Daoy (cell line): ENCODE measurements around a stretch of chr6.

DNA sequence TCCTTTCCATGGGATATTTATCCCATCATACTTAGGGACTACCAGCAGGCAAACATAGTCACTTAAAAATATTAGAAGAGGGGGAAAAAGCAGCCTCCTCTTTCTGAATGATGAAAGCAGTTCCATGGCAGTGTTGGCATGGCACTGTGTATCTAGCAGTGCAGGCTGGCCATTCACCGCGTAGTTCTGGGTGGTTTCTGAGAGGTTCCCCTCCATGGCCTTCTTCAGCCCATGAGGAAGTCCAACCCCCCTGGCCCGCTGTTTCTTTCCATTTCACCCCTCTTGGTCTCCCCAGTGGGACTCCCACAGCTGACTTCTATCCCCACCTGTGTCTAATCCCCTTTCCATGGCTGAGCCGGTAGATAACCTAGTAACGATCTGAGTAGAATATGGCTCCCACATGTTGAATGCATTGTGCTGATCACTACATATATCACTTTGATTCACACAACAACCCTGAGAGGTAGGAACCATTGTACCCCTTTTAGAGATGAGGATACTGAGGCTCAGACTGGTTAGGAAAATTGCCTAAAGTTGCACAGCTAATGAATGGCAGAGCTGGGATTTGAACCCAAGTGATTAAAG, 17.1 kb downstream of the PPARD start:
- RAMPAGE, long total RNA, result no peak

- RAMPAGE, long total RNA, result no peak
Observed at GRCh38 chr6:35385669-35386230, 43.4 kb downstream of the PPARD start.

GRCh38 chr6:35394887-35395657, 52.7 kb downstream of the PPARD start:
- RAMPAGE, long total RNA, result no peak

DNA sequence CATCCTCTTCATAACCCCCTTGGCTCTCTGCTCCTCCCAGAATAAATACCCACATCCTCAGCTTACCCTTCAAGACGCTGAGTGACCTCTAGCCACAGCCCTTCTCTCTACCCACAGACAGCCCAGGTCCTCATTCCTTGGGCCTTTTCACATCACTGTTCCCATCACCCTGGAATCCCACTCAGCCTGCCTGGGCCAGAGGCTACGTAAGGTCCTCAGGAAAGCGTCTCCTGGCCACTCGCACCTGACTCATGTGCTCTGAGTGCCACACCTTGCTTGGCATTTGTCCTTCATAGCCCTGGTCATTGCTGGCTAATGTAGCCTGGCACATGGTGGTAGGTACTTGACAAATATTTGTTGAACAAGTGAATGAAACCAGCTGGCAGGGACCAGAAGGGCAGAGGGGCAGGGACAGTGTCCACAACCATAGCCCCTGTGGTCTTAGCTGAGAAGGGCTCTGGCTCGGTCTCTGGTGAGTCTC, 50.7 kb upstream of the FANCE start:
- RAMPAGE, long total RNA, result no peak

DNA sequence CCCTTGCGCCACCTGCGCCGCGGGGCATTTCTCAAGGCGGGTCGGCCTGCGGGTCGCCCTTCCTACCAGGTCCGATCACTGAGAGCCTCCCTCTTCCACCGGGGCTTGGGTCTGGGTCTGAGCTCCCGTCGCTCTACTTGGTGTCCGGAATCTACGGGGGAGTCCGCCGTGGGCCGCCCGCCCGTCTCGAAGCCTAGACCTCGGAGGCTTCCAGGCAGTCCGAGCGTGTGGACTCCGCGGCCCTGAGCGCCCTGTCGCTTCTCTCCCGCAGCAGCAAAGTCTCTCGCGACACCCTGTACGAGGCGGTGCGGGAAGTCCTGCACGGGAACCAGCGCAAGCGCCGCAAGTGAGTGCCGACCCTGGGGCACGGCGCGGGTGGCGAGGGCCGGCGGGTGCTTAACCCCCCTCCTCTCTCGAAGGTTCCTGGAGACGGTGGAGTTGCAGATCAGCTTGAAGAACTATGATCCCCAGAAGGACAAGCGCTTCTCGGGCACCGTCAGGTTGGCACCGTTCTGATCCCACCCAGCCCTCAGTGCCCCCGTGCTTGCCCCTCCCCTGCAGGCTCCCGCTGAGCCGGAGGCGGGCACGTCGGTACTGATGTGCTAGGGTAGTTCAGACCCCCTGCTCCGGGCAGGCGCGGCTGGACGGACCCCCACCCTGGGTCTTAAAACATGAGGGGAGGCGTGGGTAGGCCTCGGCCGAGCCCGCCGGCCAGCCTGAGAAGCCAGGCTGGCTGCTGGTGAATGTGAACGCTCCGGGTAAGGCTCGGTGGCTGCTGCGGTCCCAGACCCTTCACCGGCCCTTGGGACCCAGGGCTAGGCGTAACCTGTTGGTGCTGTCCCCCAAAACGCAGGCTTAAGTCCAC, 559 bp downstream of the RPL10A start:
- RAMPAGE, long total RNA, result no peak

DNA sequence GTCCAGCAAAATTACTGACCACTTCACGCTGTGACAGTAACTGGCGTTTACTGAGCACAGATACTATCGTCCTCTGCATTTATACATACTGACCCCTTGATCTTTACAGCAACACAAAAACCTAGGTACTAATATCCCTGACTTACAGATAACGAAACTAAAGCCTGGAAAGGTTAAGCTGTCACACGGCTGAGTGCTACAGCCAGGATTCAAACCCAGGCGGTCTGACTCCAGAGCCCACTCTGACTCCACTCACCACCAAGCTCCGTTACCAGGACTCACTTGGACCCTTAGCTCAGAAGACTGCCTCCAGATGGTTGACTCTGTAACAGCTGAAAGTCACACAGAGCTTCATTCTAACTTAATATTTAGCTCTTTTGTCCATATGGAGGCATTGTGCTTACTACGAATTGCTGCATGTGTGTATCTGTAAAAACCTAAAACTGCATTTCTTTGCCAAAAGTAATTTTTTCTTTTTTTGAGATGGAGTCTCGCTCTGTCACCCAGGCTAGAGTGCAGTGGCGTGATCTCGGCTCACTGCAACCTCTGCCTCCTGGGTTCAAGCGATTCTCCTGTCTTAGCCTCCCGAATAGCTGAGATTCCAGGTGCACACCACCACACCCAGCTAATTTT, 13.4 kb downstream of the RPL10A start:
- RAMPAGE, long total RNA, result no peak

DNA sequence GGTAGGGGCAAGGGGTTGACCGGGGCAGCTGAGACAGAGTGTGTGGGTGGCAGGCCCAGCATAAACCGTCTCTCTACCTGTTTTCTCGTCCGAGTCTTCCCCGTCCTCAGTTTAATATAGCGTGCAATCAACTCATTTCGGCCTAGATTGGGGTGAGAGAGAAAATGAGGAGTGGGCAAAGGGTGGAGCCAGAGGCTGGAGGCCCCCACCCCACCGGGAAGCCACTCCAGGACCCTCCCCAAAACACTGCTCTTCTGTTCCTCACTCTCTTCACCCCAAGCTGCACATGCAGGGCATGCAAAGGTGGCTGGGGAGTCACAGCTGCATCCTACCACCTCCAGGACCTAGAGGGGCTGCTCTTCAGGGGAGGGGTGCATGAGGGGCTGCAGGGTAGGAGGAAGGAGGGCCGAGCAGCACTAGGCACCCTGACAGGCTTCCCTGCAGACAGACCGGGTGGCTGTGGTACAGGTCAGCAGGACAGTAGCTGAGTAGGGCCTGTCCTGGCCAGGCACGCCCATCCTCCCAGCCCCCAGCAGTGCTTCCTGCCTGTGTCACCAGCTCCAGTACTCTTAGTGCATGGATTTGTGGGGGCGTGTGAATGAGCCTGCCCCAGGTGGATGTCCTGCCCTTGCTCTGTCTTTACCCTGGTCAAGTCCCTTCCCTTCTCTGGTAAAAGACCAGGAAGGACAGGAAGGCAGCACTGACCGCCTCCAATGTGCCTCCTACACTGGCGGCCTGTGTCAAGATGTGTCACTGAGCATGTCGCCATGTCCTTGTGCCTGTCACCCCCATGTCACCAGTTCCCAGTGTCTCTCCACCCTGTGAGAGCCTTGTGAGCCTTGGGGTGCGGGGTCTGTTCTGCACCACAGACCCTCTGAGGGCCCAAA, 12.2 kb downstream of the TEAD3 start:
- RAMPAGE, long total RNA, result no peak

GRCh38 chr6:35492892-35493334, 4.0 kb downstream of the TEAD3 start:
- RAMPAGE, long total RNA, result no peak

GRCh38 chr6:35574416-35574864, 61.7 kb upstream of the TULP1 start:
- RAMPAGE, long total RNA, result no peak

- RAMPAGE, long total RNA, result no peak
Observed at GRCh38 chr6:35579777-35580453, 67.2 kb upstream of the TULP1 start.

GRCh38 chr6:35619949-35620570, 68.7 kb downstream of the FKBP5 start:
- RAMPAGE, long total RNA, result no peak

DNA sequence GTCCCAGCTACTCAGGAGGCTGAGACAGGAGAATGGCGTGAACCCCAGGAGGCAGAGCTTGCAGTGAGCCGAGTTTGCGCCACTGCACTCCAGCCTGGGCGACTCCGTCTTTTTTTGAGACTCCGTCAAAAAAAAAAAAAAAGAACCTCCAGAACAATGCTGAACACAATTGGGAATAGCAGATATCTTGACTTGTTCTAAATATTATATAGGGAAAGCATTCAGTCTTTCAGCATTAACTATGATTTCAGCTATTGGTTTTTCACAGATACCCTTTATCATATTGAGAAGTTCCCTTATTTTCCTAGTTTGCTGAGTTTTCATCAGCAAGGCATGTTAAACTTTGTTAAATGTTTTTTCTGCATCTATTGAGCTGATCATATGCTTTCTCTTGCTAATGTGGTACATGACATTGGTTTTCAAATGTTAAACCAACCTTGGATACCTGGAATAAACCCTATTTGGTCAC, 30.4 kb downstream of the FKBP5 start:
- RAMPAGE, long total RNA, result no peak

- RAMPAGE, long total RNA, result no peak
Observed at GRCh38 chr6:35687185-35687456, 1.6 kb downstream of the FKBP5 start.

DNA sequence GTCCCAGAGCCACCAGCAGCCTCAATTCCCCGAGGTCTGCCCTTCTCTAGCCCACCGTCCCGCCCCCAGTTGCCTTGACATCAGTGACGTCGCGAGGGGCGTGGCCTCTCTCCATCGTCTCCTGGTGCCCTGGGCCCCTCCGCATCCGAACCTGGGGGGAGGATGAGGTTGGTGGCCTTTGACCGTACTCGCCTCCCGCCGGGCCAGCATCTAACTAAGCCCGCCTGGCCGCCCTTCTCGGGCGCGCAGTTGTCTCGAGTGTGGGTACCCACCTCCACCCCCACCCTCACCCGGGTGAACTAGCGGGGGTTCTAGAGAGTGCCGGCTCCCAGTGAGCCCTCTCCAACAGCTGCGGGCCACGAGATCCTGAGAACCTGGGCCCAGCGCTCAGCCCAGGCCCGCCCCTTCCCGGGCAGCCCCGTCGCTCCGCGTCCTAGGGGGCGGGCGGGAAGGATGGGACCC, 5.4 kb upstream of the ARMC12 start:
- RAMPAGE, long total RNA, result no peak

DNA sequence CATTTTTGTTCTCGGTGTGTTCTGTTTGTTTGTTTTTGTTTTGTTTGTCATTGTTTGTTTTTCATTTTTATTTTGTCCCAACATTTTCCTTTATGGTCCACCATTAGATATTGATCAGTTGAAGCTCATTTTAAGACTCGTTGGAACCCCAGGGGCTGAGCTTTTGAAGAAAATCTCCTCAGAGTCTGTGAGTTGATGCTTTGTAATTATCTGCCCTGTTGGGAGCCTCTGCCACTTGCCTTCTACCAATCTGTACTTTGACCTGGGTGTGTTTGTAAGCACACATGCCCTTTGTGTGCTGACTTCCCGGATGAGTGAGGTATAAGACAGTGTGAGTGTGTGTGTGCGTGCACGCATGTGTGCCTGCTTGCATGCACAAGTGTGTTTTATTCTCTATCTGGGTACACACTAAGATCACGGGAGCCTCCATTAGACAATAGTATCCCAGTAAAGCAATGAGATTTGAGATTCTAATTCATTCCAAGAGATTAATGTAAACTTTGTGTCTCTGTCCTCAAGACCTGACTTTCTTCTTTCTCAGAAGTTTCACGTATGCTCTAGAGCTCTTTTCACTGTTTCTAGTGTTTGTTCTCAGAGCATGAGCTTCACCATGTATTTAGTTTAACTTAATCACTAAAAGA, 34.3 kb upstream of the MAPK13 start:
- RAMPAGE, long total RNA, result no peak

GRCh38 chr6:36120171-36120869, 10.0 kb upstream of the MAPK13 start:
- RAMPAGE, long total RNA, result no peak

GRCh38 chr6:36120870-36121422, 9.4 kb upstream of the MAPK13 start:
- RAMPAGE, long total RNA, result no peak

GRCh38 chr6:36200195-36200471, 3.6 kb downstream of the BRPF3 start:
- RAMPAGE, long total RNA, result no peak

GRCh38 chr6:36200472-36201766, 4.4 kb downstream of the BRPF3 start:
- RAMPAGE, long total RNA, result no peak

GRCh38 chr6:36345549-36346318, 9.0 kb upstream of the BNIP5 start:
- RAMPAGE, long total RNA, result no peak